ENCODE measurements around the gene ZNF483.

DNA sequence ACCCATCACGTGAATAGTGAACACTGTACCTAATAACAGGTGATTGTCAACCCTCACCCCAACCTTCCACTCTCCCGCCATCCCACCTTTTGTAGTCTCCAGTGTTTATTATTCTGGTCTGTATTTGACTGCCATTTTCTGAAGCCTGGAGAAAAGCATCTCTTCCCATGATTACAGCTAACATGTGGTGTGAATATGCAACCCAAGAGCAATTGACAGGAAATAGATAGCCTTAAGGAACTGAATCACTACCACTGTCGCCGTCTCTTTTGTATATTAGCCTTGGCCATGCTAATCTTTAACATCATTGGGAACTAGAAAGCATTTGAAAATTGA is 43.3 kb upstream of the PALM2AKAP2 start:
- PRO-cap, 8 experiments = no peak in any of the 8 experiments

GRCh38 chr9:109907278-109908297 is 127.6 kb downstream of the PALM2AKAP2 start:
- PRO-cap, 8 experiments = no peak in any of the 8 experiments

DNA sequence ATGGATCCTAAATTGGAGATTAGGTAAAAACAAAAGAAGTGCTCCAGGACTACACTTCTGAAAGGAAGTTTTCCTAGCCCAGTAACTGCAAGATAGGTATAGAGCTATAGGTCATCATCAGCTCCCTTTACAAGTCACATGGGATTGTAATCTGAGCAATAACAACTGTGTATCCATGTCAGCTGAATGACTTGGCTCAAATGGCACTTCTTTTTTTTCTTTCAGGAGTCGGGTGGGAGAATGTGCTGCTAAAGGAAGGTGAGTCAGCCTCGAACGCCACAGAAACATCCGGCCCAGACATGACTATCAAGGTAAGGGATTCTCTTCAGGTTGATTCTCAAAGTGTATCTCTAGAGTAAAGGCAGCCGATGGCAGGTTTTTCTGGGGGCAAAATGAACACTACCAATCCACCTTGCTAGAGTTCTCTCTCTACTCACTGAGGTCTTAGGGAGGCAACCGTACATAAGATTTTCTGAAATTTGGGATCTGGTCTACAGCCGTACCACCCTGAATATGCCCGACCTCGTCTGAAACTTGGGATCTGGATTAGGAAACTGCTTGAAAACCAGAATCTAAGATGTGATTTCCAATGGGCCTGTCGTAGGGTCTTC is 192.1 kb downstream of the C9orf152 start:
- PRO-cap, 8 experiments = no peak in any of the 8 experiments

DNA sequence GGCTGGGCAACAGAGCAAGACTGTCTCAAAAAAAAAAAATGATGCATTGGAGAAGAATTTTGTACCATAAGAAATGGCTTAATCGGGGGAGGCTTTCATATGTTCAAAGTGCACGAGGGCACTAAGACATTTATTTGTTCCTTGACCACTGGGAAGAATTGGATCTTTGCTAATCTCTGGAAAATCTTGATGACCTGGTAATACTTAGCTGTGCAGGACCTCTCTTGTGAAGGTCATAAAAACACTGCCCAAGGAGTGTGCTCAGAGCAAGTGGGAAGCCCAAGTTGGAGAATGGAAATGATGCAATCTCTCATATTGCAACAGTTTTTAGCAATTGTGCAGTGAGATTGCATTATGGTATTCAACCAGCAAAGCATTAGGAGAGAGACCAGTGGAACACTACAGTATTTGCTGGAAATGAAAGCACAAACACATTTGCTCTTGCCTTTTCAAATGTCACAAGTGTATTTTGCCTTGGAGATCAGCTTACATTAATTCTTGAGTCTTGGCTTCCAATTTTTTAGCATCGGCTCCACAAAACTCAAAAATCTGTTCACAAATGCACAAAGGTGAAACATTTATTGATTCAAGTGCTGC is 34.5 kb downstream of the TXNDC8 start:
- PRO-cap, 8 experiments = no peak in any of the 8 experiments

DNA sequence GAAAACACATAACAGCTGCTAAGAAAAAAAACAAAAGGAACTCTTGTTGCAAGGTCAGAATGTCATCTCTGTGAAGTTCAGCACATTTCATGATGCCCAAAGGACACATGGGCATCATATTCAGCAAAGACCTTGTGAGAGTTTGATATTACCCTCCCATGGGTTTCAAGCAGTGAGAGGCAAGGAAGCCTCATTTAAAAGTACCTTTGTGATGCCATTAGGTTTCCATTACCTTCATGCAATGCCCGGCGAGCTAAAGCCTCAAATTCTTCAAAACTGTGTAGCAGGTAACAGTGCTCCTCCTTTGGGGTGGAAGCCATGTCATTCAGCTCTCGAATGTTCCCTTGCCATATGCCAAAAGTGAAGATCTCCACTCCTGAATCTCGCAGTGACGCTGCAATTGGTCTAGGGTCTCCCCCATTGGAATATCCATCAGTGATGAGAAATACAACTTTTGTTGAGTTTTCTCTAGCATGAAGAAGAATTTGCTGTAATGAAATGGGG is 29.9 kb downstream of the SVEP1 start:
- PRO-cap, 8 experiments = no peak in any of the 8 experiments

- PRO-cap, 8 experiments = no peak in any of the 8 experiments
Observed at GRCh38 chr9:110744578-110744874, 75.9 kb downstream of the MUSK start.

DNA sequence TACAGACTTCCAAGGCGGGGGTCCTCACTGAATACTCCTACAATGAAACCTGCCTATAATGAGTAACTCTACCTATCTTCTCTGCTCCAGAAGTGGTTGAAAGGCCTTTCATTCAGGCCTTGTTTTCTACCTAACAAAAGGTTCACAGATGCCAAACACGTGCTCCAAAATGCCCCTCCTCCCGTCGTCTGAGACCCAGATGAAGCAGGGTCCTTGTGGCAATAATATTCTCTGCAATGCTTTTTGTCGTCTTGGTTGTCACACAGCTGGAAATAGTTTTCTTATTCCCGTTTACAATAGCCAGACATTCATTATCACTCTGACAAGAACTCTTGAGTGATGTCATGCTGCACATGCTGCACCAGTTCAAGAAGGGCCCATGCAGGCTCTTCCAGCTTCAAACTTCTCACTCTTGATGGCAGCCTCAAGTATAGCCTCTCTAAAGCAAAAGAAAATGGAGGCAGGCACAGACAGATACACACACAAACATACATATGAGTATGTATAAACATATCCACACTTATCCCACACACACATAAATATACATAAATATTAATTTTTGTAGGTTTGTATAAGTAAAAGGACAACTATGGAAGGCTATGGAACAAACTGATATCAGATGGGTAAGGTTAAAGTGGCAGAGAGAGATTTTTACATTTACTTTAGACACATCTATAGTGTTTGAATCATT is 7.7 kb downstream of the LPAR1 start:
- PRO-cap, 8 experiments = no peak in any of the 8 experiments

DNA sequence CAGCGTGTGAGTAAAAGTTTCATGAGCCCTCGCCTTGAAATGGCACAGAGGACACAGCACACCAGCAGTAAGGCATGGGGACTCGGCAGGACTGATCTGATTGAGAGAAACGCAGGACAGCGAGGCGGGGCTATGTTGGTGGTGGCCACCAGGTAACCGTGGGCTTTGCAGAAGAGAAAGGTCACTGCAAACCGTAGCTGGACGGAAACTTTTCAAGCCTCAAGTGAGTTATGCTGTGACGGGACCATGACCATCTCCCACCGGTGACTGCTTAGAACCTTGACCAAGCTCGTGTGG is 1.2 kb upstream of the LPAR1 start:
- PRO-cap, 8 experiments = peak in 2 of 8 experiments; most common minus-strand start position 93 of the sequence (in 2)

- PRO-cap, 8 experiments = no peak in any of the 8 experiments
Observed at GRCh38 chr9:111356389-111357217, 26.6 kb upstream of the OR2K2 start.

DNA sequence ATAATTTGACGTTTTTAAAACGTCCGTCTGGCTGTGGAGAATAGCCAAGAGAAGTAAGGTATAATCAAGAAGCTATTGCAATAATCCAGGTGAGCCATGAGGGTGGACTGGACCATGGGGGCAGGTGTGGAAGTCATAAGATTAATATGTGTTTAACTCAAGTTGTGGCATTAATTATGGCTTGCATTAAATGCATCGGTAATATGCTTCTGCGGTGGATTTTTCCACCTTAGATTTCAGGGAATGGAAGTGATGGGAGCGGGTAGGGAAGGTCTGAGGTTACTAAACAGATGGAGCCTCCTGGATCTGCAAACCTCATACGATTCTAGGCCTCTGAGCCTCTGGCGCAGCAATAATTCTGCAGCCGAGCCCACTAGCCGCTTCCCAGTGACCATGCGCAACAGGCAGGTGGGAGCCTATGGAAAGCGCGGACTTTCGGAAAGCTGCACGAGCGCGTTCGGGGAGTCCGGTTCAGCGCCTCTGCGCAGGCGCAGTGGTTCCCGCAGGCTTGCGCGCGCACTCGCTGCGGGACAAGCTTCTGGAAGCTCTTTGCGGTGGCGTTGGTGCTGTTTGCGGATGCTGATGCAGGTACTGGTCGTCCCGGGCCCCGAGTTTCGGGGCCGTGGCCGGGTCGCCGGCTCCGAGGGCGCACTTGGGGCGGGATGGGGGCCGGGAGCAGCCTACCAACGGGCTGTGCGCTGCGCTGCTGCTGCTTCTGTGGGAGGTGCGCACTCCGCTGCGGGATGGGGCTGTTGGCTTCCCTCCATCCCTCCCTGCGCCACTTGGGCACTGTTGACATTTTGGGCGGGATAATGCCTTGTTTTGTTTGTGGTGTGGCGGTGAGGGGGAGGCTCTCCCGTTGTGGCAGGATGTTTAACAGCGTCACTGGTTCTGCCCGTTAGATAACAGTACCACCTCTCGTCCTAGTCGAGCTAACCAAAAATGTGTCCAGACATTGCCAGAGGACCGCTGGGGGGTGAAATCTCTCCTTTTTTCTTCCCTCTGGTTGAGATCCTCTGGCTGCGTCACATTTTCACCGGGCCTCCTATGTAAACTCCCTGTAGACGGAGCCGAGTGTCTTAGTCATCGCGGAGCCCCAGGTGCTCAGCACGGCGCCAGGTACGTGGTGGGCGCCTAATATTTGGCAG is at the start of gene ZNF483:
TSS of gene ZNF483 (plus strand) at position 505 of the 1,148 bp plus-strand sequence.
- PRO-cap, 8 experiments = peak in 8 of 8 experiments; most common plus-strand start position 1,077 of the sequence (in 5); most common minus-strand start position 1,111 of the sequence (in 7)

DNA sequence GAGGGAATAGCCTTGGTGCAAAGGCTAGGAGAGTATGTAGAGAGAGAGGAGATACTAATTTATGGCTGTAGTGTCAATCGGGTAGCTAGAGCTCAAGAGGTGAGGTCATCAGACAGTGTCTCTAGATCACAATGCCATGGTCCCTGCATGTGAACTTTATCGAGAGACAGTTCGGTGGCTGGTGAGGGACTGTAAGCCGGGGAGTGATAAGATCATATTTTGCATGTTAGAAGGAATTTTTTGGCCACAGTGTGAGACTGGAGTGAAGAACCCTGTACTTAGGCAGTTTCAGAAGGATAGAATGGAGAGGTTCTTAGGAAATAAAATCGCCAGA is 1.2 kb downstream of the ZNF483 start:
- PRO-cap, 8 experiments = no peak in any of the 8 experiments

GRCh38 chr9:111569989-111570636 is 29.3 kb downstream of the PTGR1 start:
- PRO-cap, 8 experiments = no peak in any of the 8 experiments

DNA sequence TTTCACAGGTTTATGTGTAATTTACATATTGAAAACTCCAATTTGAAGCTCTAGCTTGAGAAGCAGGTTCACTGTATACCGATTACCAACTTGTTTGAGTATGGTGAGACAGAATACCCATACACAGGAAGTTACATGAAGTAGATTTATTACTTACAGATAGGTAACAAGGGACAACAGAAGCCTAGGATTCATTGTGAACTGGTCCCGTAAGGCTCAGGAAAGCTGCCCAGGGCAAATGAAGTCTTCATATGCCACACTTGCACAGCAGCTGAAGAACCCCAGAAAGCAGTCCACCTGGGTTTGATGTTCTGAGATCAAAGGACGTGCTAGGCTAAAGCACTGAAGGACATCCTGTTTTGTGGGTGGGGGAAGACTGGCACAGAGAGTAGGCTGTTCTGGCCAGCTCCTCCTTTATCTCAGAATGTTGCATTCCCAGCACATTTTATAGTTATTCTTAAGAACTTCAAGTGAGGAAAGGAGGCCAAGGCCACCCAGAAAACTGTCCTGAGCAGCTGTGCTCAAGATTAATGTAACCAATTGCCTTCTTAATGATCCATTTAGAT is 11.0 kb downstream of the SHOC1 start:
- PRO-cap, 8 experiments = no peak in any of the 8 experiments

GRCh38 chr9:111994603-111995401 is 98.2 kb downstream of the UGCG start:
- PRO-cap, 8 experiments = no peak in any of the 8 experiments

- PRO-cap, 8 experiments = no peak in any of the 8 experiments
Observed at GRCh38 chr9:112172203-112172883, 2.8 kb downstream of the SUSD1 start.

DNA sequence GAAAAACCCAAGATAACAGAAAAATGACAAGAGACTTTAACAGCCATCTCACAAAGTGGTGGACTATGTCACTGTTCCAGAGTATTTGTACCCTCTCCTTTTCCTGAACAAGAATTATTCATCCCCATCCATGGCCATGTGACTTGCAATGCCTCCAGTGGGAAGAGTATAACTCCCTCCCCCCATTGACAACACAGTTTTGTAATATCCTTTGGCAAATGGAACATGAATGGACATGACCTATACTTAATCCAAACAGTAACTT is 33.9 kb downstream of the PTBP3 start:
- PRO-cap, 8 experiments = no peak in any of the 8 experiments

DNA sequence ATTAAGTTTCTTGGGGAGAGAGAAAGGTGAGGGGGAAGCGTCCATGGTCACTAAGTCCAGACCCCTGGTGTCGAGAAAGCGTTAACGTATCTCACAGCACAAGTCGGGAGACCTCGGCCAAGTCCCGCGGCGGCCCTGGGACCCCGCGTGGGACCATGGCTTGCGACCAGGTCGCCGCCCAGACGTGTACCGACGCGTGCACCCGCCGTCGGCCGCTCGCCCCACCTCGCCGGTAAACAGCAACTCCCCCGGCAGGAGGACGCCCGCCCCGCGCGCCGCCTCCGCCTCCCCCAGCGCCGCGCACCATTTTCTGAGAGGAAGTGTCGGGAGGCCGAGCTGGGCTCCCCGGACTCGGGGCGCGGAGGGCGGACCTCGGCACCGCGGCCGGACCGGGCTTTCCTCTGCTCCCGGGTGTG is 612 bp downstream of the PTBP3 start:
- PRO-cap, 8 experiments = peak in 8 of 8 experiments; most common plus-strand start position 313 of the sequence (in 7); most common minus-strand start position 191 of the sequence (in 3)

DNA sequence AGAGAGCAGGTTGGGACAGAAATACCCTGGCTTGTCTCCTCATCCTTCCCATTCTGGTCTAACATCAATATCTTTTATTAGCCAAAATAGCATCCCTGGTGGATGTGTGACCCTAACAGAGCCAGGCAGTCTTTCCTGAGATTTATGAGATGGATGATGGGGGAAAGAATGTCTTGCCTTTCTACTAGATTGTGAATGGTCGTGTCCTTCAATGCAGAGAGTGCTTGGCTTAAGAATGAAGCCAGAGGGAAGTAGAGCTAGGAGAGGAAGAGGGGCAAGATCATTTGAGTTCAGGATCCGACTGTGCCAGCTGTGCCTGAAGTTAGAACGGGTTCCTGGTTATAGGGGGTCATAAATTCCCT is 9.8 kb downstream of the SNX30 start:
- PRO-cap, 8 experiments = no peak in any of the 8 experiments

- PRO-cap, 8 experiments = no peak in any of the 8 experiments
Observed at GRCh38 chr9:112762172-112762371, 11.5 kb downstream of the SNX30 start.

- PRO-cap, 8 experiments = peak in 2 of 8 experiments; most common plus-strand start chr9:112859087 (in 2)
Observed at GRCh38 chr9:112858839-112859387, 31.8 kb downstream of the SLC46A2 start.

All from peripheral blood mononuclear cell (primary cell).